Colonic mucosa (tissue), 1 donor: ENCODE measurements around the gene CNTN1.

DNA sequence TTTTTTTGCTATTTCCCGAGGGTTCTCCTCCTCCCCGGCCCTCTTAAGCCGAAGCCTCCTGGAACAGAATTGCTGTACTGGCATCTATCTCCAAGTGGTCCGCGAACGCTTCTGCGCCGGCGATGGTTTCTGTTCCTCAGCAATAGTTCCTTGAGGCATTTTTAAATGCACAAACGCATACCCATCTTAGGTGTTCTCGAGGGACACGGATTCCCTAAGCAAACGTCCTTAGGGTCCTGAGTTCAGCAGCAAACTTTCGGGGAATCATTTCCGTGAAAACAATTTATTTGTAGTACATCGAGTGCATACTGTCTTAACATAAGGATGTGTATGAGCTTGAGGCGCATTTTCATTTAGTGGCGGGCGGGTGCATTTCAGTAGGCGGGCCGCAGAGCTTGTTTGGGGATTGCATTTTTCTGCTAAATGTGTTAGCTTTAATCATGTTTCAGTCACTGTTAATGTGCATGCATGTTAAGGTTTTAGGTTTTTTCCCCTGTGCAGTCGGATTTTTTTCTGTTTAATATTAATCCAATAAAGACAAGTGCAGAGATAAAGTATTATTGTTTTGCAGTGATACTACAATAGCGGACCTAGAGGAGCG, 855 bp downstream of the RESF1 start:
- PRO-cap: no peak

DNA sequence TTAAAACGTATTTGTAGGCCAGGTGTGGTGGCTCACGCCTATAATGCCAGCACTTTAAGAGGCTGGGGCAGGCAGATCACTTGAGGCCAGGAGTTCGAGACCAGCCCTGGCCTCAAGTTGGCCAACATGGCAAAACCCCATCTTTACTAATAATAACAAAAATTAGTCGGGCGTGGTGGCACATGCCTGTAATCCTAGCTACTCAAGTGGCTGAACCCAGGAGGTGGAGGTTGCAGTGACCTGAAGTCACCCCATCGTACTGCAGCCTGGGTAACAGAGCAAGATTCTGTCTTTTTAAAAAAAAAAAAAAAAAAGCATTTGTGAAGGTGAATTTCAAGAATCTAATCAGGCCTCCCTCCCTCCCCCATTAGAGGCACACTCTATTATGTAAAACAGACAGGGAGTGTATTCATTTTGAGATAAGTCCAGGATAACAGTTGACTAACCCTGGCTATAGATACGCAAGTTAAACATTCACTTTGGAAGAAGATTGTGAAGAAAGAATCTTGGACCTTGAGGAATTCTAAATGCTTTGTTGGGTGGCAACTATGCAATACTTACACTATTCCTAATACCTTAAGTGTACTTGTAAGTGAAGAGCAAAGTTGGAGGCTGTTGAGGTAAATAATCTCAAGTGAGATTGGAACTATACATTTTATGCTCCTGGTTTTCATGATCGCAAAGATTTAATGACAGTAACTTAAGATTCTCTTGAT, 2.9 kb downstream of the RESF1 start:
- PRO-cap: no peak

DNA sequence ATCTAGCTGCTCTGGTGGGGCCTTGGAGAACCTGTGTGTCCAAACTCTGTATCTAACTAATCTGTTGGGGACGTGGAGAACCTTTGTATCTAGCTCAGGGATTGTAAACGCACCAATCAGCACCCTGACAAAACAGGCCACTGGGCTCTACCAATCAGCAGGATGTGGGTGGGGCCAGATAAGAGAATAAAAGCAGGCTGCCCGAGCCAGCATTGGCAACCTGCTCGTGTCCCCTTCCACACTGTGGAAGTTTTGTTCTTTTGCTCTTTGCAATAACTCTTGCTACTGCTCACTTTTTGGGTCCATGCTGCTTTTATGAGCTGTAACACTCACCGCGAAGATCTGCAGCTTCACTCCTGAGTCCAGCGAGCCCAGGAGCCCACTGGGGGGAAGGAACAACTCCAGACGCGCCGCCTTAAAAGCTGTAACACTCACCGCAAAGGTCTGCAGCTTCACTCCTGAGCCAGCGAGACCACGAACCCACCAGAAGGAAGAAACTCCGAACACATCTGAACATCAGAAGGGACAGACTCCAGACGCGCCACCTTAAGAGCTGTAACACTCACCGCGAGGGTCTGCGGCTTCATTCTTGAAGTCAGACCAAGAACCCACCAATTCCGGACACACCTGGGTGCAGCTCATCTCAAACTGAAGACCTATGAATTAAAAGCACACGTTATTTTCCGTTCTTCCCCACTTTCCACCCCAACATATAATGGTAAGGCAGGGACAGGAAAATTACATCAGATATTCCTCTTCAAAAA, 73.8 kb downstream of the FGD4 start:
- PRO-cap: no peak

DNA sequence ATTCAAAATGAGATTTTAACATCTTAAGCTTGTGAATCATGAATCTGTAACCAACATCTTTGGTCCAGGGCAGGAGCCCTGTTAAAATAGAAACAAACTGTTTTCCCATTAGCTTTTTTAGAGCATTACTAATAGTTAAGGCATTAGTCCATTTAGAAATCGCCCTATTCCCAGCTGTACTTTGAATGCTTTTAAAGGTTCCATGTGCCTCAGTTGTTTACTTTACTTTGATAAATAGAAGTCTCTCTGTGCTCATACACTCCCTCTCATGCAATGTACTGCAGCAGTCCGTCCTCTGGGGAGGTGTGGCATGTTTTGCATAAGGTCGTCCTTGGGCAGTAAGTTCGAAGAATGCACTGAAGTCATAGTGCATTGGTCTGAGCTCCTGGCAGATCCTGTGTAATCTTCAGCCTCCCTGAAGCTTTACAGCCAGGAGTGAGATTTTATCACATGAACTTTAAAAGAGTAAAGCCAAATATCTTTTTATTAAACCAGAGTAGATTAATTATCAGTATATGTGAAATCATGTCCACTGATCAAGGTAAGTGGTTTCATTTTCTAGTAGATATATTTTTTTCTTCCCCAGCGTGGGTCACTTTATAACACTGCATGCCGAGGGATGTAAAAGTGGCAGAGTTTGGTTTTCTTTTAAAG, 134.7 kb downstream of the FGD4 start:
- PRO-cap: unidirectional peak, plus-strand start at position 365 of the sequence

DNA sequence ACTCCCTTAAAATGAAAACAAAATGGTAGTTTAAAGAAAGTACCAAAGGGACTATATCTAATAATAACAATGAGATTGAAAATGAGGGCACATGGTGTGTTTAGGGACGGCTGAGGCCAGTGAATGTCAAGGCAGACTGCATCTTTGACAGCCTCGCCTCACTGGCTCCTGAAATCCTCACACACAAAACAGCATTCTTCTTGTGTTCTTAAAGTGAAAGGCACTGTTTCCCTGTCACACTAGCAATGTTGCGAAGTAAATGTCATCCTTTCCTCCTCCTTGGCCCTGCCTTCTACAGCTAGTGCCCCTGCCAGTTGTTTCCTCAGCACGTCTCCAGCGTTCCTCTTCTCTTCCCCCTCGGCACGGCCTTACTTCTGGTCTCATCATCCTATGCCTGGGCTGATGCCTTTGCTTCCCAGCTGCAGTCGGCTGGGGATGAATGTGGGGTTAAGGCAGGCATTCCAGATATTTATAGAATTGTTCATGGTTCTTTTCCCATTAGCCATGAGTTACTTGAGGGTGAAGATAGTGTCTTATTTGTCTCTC, 129.4 kb upstream of the DNM1L start:
- PRO-cap: no peak

DNA sequence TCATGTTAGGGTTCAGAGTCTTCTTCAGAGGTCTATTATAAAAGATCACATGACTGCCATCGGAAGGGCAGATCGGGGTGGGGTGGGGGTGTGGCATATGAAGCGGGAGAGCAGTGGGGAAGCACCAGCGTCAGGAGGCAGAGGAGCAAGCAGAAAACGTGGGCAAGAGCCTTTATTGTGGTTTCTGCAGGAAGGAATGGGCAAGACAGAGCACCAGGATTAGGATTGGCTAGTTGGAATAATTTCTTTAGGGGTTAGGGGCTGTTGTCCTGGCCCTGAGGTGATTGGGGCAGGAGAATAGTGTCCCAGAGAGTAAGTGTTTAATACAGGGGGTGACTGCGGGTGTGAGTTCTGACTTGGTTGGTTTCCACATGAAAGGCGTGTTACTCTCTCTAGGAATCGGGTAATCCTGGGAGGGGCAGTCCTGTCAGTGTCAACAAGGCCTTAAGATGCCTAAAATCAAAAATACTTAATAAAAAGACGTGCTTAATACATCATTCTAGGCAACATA, 63.5 kb upstream of the DNM1L start:
- PRO-cap: no peak

GRCh38 chr12:33520990-33521438, 81.4 kb upstream of the SYT10 start:
- PRO-cap: unidirectional peak, minus-strand start at chr12:33521046

DNA sequence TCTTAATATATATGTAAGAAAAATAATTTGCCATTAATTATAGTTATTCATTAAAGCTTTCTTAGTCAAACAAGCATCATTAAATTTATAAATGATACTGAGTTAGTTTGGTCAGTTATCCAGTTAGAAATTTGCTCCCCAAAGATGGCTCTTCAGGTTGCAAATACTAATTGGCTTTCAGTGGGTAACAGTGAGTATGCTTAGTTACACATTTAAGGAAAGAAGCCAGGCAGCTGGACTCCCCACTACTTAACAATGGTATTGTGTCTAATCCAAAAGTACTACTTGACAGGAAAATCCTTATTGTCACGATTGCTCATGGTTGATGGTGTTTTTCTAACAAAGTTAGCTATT, 33.5 kb upstream of the ALG10 start:
- PRO-cap: no peak

- PRO-cap: no peak
Measured at GRCh38 chr12:34022871-34023302, 591 bp downstream of the ALG10 start.

DNA sequence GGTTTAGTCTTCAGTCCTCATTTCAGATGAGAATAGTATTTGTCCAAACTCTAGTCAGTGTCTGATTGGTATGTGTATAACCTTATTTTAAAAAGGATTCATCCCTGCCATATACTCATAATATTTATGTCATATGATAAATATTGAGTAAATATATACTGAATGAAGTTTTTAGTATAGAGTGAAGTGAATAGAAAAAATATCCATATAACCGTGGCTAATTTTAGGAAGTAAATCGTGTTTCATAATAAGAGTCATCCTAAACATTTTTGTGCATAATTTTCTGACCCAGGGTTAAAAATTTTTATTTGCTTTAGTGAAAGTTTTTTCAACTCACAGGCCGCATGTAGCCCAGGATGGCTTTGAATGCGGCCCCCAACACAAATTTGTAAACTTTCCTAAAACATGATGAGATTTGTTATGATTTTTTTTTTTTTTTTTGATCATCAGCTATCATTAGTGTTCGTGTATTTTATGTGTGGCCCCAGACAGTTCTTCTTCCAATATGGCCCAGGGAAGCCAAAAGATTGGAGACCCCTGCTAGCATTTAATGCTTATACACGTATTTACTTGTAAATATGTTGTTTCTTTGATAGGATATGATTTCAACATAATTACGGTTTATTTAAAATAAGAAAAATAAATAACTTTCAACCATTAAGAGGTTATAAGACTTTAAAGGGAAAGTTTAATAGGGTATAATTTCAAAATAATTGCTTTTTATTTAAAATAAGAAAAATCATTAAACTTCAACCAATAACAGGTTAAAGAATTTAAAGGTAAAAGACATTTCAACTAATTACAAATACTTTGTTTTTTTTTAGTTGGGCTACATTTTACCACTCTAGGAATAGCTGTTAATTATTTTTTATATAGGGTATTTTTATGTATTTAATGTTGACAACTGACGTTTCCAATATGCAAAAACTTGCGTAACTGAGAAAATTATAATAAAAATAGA, 9.4 kb downstream of the ALG10 start:
- PRO-cap: no peak

DNA sequence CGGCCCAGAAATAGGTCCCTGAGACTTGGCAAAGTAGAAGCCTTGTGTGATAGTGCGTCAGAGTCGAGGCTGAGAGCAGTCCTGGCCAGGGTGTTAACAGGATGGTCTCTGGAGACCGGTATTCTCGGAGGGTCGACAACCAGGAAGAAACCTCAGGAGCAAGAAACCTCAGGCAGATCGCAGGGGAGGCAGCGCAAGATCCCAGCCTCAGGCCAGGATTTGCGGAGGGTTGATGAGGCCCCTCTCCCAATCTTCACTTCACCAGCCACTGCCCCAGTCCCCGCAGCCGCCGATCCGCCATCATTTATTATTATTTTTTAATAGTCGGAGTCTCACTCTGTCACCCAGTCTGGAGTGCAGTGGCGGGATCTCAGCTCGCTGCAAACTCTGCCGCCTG, 768.7 kb upstream of the ALG10B start:
- PRO-cap: no peak

GRCh38 chr12:38131061-38131460, 185.5 kb upstream of the ALG10B start:
- PRO-cap: no peak

DNA sequence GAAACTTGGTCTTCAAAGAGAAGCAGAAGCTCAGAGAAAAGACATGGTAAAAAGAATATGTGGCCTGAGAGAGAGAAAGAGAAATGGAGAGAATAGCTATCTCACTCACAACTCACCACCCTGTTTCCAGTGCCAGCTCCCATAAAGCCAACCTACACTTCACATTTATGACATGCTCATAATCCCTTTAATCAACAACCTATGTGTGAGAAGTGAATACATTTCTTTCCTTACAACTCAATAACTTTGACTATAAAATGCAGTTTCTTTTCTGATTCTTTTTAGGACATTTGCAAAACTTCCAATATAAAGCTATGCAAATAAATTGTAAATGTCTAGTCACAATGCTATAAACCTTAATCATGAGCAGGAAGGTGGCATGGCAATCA, 67.1 kb downstream of the CPNE8 start:
- PRO-cap: unidirectional peak, minus-strand start at position 114 of the sequence

- PRO-cap: no peak
Measured at GRCh38 chr12:38892079-38892296, 13.4 kb downstream of the CPNE8 start.

DNA sequence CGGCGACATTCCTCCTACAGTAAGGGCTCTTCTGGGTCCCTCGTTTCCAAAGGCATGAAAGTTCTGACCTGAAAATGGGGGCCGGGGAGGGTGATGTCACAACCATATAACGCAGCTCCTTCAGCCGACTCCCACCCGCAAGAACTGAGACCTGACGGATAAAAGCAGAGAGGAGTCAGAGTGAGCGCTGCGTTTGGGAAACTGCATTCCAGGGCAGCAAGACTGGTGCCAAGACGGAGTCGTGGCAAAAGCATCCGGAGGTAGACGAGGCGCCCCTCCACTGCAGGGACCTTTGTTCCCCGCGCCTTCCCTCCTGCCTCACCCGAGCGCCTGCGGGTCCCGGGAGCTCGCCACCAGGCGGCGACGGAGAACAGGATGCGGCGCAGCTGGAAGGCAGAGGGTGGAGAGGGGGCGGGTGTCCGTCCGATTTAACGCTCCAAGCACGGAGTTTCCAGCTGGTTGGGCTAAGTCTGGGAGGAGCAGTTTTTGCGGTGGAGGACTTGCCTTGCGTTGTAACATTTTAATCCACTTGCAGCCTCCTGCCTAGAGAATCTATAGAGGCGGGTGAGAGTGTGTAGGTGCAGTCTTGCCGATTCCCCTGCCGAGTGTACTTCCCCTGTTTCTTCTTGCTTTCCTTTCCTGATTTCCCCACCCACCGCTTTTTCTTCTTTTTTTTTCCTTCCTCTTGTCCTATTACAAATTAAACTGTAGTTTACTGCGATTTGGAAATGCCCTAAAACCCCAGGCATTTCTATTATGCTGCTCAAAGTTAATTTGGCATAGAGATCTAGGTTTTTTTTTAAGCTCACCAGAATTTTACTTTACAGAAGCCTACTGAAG, 1.3 kb upstream of the CPNE8 start:
- PRO-cap: bidirectional peak, plus-strand start at position 458 of the sequence, minus-strand start at position 332 of the sequence; unidirectional peak, minus-strand start at position 607 of the sequence

- PRO-cap: no peak
Measured at GRCh38 chr12:39839073-39839581, 213.1 kb downstream of the C12orf40 start.

- PRO-cap: bidirectional peak, plus-strand start at chr12:40033517, minus-strand start at chr12:40033362
Measured at GRCh38 chr12:40033274-40033788, 72.5 kb downstream of the SLC2A13 start.

DNA sequence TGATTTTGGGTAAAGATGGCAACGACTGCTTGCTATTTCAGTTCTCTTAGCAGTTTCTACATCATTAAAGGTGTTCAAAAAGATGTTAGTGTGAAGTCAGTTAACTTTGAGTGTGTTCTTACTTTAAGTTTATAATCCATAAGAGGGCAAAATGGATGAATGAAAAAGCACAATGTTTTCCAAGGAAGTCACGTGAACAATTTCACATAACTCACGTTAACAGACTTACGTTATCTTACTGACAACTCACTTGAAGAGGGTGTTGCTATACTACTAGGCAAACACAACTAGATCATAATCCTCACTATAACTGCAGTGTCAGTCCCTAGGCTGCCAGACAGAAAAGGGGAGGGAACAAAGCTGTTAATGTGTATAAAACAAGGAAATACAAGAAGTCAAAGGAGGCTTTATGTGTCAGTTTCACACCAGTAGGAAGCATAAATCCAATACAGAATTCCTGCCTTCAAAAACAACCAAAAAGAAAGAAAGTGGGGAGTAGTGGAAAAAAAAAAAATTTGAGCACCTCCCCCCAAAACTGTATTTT, 6.4 kb downstream of the SLC2A13 start:
- PRO-cap: bidirectional peak, plus-strand start at position 336 of the sequence, minus-strand start at position 289 of the sequence

GRCh38 chr12:40156005-40156345, 50.1 kb upstream of the SLC2A13 start:
- PRO-cap: no peak

GRCh38 chr12:40691971-40693073, at the start of gene CNTN1:
TSS of gene CNTN1 (plus strand) at chr12:40692439.
- PRO-cap: no peak